Heart (tissue), 3 donors: ENCODE measurements around the gene CHRM2.

DNA sequence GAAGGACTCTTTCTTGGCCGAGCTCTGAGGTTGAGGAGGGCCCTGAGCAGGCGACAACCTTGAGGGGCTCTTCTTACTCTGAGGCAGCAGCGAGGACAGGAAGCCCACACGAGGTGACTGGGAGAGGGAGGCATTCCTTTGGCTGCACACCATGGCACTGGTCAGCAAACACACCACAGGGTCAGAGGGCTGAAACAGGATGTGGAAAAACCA, 7.1 kb downstream of the WDR91 start:
- RAMPAGE, long total RNA, 2 experiments = no peak in any of the 2 experiments

GRCh38 chr7:135261096-135261839, 27.6 kb downstream of the STRA8 start:
- RAMPAGE, long total RNA, 2 experiments = no peak in any of the 2 experiments

DNA sequence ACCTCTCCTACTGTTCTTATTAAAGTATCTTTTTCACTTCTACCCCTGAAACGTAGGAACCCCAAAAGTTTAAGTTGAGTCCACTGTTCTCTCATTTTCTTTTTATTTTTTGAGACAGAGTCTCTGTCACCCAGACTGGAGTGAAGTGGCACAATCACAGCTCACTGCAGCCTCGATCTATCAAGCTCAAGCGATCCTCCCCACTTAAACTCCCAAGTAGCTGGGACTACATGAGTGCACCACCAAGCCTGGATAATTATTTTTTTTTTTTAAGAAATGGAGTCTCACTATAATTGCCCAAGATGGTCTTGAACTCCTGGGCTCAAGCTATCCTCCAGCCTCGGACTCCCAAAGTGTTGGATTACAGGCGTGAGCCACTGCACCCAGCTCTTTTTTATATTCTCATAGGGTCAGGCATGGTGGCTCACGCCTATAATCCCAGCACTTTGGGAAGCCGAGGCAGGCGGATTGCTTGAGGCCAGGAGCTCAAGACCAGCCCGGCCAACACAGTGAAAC, 13.1 kb downstream of the CNOT4 start:
- RAMPAGE, long total RNA, 2 experiments = no peak in any of the 2 experiments

- RAMPAGE, long total RNA, 2 experiments = no peak in any of the 2 experiments
Measured at GRCh38 chr7:135508627-135509157, 1.2 kb downstream of the CNOT4 start.

GRCh38 chr7:135766457-135766889, 17.9 kb upstream of the FAM180A start:
- RAMPAGE, long total RNA, 2 experiments = no peak in any of the 2 experiments

DNA sequence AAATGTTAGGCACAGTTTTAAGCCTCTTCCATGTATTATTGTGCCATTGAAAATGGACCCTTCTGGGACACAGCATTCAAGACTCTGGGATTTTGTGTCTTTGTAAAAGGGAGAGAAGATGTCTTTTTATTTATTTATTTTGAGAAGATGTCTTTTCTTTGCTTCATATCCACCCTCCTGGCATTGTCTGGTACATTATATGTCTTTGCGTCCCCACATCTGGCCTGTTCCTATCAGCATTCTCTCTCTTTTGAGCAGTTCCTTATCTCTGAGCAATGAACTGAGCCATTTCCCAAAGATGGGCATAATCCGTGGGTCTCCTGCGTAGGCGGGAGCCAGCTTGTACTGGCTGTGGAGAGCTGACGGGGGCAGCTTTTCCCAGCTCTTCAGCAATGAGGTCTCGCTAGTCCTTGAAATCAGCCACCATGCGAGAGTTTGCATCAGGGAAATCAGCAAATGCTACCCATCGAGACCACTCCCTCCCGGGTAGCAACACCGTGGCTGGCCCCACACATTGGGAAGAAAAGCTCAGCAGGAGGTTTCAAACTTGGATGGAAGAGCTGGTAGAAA, 51.8 kb upstream of the FAM180A start:
- RAMPAGE, long total RNA, 2 experiments = no peak in any of the 2 experiments

GRCh38 chr7:136868276-136869562, at the start of gene CHRM2:
Gene CHRM2 (plus strand): TSS chr7:136868652.
- RAMPAGE, long total RNA, 2 experiments = start-site peak on the plus strand in 2 of 2 experiments, at chr7:136868424-136869266 at its widest, 24 to 907 reads per replicate; start-site peak on the minus strand in 1 of 2 experiments, at chr7:136868698-136868978 at its widest, 6 to 9 reads per replicate

DNA sequence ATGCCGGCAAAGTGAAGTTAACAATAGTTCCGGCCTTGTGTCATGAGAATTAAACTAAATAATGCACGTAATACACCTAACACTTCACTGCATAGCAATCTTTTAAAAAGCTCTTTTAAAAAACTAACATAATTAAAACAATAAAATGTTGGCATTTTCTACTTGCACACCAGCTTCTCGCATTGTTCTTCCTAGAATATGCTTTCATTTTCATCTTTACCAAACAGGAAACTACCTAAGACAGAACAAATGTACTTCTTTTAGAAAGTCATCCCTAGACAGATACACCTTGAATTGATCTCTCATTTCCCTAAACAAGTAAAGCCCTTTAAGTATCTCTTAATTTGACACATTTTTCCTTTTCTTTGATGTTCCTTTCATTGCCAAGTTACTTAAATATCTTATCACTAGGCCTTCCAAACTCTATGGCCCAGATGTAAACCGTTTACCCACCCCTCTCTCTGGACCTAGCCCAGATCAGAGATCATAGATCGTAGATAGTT, 66.7 kb downstream of the CREB3L2 start:
- RAMPAGE, long total RNA, 2 experiments = no peak in any of the 2 experiments

- RAMPAGE, long total RNA, 2 experiments = no peak in any of the 2 experiments
Measured at GRCh38 chr7:137937107-137937510, 64.8 kb downstream of the CREB3L2 start.

DNA sequence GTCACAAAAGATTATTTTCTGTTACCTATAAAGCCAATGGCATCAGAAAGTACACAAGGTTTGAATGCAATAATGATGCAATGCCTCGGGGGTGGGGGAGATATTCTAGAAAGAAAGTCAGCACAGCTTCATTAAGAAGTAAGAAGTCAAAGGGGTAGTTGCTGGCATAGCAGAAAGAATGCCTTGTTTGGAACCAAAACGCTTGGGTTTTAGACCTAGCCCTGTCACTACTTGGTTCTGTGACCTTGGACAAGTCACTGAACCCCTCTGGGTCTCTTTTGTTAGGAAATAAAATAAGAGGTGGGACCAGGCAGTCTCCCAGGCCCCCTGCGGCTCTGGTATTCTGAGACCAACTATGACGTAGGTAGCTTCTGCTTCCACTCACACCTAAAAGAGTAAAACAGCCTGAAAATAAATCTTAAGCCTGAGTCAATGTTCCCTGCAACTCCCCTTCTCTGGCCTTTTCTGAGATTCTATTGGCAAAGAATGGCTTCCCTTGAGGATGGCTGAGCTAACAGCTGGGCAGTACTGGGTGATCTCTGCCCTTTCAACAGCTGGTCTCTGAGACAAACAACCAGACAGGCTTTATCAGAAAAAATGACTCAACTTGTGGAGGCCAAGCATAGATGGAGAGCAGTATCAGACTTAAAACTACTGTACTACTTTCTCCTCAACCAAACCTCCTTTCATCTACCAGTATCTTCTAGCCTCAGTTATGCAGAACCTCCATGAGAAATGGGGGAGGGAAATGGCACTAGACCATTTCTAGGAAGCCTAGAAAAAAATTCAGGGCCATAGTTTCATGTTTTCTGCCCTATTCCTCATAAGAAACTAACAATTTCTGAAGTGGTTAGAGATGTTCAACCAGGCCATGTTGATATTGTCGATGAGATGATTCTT, 58.8 kb downstream of the CREB3L2 start:
- RAMPAGE, long total RNA, 2 experiments = no peak in any of the 2 experiments

GRCh38 chr7:137947568-137948402, 54.1 kb downstream of the CREB3L2 start:
- RAMPAGE, long total RNA, 2 experiments = no peak in any of the 2 experiments

- RAMPAGE, long total RNA, 2 experiments = no peak in any of the 2 experiments
Measured at GRCh38 chr7:137953521-137954255, 48.2 kb downstream of the CREB3L2 start.

- RAMPAGE, long total RNA, 2 experiments = no peak in any of the 2 experiments
Measured at GRCh38 chr7:137962575-137963534, 39.0 kb downstream of the CREB3L2 start.

DNA sequence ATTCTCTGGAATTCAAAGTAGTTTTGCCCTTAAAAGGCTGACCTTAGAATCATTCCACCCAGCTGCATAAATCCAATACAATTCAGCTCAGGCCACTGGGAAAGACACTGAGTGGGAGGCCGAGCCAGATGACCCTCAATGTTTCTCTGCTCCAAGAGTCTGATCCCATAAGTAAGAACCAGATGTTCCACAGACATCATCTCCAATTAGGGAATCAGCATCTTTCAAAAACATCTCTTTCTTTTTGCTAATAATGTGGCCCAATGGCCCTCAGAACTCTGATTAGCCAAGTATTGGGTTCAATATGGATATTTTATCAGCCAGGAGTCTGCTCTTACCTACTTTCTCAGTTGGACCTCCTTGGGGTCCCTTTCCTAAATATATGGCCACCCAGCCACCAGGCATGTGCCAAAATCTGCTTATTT, 26.0 kb downstream of the CREB3L2 start:
- RAMPAGE, long total RNA, 2 experiments = no peak in any of the 2 experiments

- RAMPAGE, long total RNA, 2 experiments = no peak in any of the 2 experiments
Measured at GRCh38 chr7:137977100-137977511, 24.8 kb downstream of the CREB3L2 start.

- RAMPAGE, long total RNA, 2 experiments = no peak in any of the 2 experiments
Measured at GRCh38 chr7:138563712-138564094, 103.6 kb downstream of the TRIM24 start.

DNA sequence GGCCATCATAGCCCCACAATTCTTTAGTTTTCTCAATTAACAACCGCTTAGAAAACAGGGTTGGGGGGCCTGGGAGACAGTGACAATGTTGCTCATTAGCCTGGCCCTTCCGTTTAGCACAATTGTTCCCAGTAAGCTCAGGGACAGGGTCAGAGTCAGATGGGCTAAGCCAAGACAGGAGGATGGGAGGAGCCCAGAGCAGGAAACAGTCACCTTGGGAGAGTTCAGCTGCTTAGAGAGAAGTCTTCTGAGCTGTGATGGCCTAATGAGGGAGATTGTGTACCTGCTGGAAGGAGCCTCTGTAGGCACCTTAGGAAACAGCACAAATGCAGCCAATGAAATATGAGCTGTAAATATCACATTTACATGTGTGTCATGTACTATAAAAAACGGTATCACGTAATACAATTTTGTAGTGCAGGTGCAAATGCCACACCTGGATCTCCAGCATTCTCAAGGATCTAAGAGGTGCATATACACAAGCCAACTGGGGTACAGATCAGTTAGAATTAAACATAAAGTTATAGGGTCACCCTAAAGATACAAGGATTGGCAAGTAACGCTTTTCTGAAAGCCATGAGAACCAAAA, 35.8 kb downstream of the SVOPL start:
- RAMPAGE, long total RNA, 2 experiments = no peak in any of the 2 experiments

- RAMPAGE, long total RNA, 2 experiments = no peak in any of the 2 experiments
Measured at GRCh38 chr7:139035107-139035571, 703 bp downstream of the ZC3HAV1L start.

- RAMPAGE, long total RNA, 2 experiments = no peak in any of the 2 experiments
Measured at GRCh38 chr7:139072800-139073000, 36.8 kb downstream of the ZC3HAV1 start.

DNA sequence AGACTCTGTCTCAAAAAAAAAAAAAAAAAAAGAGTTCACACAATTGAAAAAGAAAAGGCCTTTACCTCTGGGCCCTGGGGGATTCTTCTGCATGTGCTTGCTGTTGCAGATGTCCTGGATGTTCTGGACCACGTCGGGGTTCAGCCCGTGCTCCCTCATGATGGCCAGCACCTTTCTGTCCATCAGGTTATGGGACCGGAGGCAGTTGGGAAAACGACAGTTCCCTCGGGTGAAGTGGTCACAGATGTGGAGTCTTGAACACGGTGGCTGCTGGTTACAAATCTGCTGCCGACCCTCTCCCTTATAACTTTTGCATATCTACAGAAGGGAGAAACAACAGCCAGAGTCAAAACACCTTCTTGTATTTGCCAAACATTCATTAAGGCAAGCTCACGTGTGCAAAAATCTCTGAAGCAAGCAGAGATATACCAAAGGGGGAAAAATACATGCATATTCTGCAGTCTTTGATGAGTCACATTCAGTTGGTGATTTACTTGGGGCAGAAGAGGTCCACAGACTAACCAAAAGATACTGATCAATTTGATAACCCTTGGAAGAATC, 25.7 kb downstream of the ZC3HAV1 start:
- RAMPAGE, long total RNA, 2 experiments = no peak in any of the 2 experiments